ENCODE measurements around the gene CCL23.

GRCh38 chr17:36017697-36018337 is at the start of gene CCL23:
Gene CCL23 (minus strand): TSS chr17:36017972.
- RRBS, result no CpG with 5 or more reads among the region's 7 CpGs

DNA sequence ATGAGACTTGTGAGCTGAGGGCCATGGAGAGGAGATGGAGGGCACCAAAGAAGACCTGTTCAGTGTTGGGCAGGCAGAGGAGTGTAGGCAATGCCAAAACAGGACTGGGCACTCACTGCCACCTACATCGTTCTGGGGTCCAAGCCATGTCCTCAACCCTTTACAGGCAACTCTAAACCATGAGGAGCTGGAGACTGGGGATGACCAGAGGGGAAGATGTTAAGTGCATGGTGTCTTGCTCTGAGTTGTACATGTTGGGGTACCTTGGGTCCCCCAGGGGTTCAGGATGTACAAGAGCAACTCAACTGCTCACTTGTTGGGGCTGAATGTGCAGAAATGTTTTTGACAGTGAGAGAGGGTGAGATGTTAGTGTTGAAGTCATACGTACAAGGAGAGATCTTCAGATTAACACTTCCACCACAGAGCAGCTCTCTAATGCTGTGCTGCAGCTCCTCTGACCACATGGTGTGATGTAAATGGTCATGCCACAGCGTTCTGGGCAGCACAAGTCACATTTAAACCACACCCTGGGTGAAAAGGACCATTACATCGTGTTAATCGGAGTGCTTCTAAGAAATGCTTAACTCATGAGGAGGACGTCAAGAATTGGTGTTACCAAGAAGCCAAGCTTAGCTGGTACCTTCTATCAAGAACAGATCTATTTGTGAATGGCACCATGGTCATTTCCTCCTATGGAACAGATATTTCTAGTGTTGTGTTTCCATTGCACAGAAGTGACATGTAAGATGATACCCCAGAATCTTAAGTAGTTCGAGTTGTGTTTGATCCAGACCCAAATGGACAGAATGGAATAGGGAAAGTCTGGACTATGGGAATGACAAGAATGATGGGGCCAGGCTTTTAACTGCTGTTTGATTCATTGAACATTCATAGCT is 2.5 kb downstream of the CCL18 start:
- RRBS, result no CpG with 5 or more reads among the region's 7 CpGs

GRCh38 chr17:36127153-36127881 is 23.7 kb downstream of the CCL4 start:
- RRBS, result no CpG with 5 or more reads among the region's 8 CpGs

DNA sequence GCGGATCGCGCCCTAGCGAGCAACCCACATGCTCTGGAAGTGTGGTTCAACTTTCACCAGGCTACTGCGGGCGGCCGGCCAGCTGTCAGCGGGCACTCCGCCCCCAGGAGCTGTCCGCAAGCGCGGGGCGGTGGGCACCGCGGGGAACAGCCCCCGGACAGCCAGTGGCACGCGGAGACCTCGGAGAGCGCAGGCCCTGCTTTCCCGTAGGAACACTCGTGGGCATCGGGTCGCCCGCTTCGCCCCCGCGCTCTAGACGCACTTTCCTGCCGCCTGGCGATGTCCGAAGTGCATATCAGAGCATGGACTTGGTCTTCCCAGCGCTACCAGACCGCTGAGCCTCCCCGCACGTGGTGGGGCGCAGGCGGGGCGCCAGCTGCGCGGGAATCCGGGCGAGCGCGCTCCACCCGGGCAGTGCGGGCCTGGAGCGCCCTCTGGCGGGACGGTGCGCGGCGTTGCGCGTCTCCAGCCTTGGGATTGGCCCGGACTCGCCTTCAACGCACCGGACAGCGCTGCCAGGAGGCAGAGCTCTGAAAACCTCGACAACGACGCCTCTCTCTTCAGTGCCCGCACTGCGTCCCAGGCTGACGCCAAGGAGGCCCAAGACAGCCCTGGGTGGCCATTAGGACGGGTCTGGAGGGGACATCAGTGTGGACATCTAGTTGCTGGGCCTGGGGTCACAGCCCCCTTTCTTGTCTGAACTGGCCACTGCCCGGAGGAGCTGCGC is 3.6 kb upstream of the ZNHIT3 start:
- RRBS, result no CpG with 5 or more reads among the region's 69 CpGs

- RRBS, result no CpG with 5 or more reads among the region's 15 CpGs
These were observed 3.1 kb downstream of the DHRS11 start for GRCh38 chr17:36594481-36595382.

- RRBS, result no CpG with 5 or more reads among the region's 89 CpGs
These were observed 129.0 kb upstream of the LHX1 start for GRCh38 chr17:36807990-36808930.

- RRBS, result no CpG with 5 or more reads among the region's 19 CpGs
These were observed 3.0 kb downstream of the LHX1 start for GRCh38 chr17:36940242-36940630.

DNA sequence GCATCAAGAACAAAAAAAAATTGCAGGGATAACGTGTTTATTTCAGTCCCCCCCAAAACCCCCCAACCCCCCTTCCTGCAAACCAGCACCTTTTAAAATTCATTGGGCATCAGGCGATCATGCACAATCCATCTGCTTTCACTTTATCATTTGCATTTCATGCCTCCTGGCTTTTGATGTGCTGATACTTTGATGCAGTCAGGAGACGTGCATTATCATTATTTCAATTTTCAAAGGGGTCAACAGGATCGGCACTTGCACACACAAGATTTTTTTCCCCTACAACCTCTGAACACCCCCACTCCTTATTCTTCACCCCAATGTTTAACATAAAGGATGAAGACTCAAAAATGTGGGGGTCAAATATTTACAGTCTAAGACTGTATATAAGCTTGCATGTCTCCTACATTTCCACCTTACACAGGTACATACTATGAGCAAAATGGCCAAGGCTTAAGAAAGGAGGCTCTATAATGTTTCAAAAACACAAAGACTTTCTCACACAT is 198.1 kb downstream of the AATF start:
- RRBS, result no CpG with 5 or more reads among the region's 4 CpGs

DNA sequence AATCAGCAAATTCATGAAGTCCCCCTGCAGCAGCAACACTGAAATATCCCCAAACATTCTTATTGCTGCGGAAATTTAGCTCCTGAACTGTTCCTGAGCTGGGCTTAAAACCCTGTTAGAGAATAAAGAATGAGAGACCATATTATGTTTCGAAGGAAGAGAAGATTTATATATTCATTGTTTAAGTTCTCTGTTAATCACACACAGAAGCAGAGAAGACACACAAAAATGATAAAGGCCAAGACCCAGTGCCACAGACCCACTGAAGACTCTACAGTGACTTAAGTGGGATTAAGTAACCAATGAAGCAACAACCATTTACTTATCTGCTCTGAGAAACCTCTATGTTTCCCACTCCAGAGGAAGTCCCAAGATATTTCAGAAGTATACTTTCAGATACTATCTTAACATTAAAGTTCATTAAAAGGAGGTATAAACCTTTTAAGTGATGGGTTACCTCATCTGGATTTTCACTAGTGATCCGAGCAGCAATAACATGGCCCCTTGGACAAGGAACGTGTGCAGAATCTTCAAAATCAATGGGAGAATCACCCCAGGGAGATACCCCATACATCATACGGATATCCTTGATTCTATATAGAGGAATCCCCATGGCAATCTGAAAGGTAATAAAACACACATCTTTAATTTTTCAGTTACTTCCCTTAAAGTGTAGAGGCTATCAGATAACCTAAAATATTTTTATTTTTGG is 117.9 kb upstream of the C17orf78 start:
- RRBS, result no CpG with 5 or more reads among the region's 5 CpGs

- RRBS, result no CpG with 5 or more reads among the region's 62 CpGs
These were observed 512 bp downstream of the DUSP14 start for GRCh38 chr17:37489983-37490823.

GRCh38 chr17:37610308-37611486 is 1.5 kb upstream of the SYNRG start:
- RRBS, result no CpG with 5 or more reads among the region's 5 CpGs

DNA sequence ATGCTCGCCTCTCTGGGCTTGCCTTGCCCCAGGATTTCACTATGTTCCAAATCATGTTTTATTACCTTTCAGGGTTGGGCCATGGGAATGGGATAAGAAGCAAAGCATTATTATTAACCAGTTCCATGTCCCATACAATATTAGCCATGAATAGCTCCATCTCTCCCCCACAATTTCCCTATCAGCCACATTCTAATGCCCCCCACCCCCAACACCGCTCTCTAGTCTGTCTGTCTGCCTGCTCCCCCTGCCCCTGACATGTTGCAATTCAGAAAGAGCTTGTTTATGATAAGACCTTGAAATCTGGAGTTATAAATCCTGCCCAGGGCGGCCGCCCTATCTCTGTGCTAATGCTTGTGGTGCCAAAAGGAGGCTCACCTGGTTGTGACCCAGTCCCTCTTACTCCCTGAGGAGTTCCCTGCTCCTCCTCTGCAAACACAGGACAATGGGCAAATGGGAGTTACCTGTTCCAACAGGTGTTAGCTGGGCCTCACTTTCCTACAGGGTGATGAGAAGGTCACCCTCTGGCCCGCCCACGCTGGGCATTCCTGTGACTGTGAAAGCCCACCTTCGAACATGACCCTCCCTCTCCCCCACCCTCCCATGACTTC is 28.0 kb upstream of the DDX52 start:
- RRBS, result no CpG with 5 or more reads among the region's 7 CpGs

DNA sequence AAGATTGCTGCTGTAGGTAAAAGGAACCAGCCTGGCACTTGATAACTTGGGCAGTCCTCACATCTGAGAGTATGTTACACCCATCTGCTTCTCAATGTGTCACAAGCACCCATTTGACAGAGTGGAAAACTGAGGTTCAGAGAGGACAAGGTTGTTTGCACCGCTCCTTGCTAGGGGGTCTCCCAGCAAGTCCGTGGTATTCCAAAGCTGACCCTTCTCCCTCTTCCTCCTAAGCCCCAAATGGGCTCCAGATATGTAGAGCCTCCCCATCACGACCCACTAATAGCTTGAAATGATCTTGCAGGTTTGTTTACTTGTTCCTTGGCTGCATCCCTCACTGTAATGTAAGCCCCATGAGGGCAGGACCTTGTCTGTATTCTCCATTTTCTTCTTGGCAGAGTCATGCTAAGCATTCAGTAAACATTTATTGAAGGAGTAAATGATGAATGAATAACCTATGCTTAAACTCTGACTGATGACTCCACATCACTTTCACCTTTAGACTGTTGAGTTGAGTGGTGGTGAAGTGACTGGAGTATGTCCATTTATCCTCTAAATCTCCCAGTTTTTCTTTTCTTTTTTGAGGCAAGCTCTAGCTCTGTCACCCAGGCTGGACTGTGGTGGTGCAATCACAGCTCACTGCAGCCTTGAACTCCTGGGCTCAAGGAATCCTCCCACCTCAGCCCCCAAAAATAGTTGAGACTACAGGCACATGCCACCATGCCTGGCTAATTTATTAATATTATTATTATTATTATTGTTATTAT is 26.3 kb downstream of the HNF1B start:
- RRBS, result no CpG with 5 or more reads among the region's 3 CpGs

DNA sequence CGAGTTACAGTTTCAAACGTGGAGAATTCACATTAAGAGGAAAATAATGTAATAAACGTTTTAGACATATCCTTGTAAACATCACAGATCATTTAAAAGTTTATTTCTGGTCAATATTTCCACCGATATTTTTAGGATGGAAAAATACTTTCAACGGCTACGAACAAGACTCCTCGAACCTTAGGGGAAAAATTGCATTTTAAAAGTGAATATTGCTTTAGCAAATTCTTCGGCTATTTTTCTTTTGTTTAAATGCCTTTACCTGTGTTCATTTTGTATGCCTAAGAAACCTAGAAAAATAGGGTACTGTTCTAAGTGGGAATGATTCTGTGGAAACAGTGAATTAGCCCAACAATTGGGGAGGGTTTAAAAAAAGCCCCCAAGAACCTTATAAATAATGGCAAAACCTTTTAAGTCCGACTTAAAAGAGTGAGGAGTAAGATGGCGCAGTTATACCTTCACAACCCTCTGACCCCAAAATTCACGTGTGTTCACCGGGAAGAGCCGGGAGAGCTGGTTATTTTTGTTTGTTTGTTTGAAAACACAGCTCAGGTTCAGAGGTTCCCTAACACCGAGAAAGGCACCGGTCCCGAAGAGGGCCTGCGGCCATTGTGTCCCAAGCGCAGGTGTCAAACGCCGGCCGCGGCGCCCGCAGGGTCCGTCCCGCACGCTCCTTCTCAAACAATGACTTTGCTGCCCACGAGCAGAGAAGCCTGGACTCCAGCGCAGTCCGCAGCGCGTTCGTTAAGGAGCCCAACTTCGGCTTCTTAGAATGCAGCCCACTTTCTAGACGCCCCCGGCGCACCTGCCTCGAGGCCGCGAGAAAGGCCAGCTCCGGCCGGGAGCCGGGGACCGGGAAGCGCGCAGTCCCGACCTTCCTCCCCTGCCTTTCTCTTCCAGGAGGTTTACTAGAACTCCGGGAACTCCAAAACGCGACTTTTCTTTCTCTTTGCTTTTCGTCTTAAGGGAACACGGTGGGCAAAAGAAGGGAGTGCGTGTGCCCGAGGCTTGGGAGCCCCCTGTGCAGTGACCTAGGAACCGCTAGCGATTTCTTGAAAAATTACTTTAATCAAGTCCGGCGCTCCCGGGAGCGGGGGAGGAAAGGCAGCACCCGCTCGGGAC is 3.0 kb downstream of the HNF1B start:
- RRBS, result no CpG with 5 or more reads among the region's 62 CpGs

- RRBS, result no CpG with 5 or more reads among the region's 44 CpGs
These were observed 1.4 kb downstream of the HNF1B start for GRCh38 chr17:37743394-37743992.

DNA sequence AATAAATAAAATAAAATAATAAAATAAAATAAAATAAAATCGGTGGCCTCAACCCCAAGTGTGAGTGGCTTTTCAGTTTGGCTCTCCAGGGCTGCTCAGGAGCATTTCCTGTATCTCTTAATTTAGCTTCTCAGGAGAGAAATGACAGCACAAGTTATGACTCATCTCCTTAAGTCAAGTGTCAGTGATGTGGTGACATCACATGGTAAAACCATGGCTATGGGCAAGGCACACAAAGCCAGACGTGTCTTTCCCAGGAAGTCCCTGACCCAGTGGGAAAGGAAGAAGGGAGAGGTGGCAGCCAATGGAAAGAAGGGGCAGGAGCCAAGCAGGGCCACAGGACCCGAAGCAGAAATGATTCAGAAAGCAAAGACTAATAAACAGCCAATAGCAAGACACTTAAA is 75.1 kb upstream of the TBC1D3K start:
- RRBS, result no CpG with 5 or more reads among the region's 3 CpGs

GRCh38 chr17:37884438-37884927 is 39.7 kb upstream of the TBC1D3K start:
- RRBS, result no CpG with 5 or more reads among the region's 7 CpGs

- RRBS, result no CpG with 5 or more reads among the region's 21 CpGs
These were observed 41.8 kb downstream of the SRCIN1 start for GRCh38 chr17:38563880-38564389.

DNA sequence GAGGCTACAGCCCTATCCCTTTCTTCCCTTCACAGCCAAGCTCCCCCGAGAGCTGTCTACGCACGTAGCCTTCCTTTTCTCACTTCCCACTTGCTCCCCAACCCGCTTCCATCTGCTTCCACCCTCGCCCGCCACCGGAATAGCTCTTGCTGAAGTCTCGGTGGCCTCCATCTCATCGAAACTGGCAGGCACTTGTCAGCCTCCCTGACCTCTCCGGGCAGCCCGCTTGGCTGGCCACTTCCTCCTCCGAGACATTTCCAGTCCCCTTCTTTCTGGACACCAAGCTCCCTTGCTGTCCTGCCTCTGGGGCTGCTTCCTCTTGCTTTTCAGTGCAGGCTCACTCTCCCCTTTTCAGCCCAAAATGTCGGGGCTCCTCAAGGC is 10.8 kb upstream of the EPOP start:
- RRBS, result no CpG with 5 or more reads among the region's 13 CpGs

DNA sequence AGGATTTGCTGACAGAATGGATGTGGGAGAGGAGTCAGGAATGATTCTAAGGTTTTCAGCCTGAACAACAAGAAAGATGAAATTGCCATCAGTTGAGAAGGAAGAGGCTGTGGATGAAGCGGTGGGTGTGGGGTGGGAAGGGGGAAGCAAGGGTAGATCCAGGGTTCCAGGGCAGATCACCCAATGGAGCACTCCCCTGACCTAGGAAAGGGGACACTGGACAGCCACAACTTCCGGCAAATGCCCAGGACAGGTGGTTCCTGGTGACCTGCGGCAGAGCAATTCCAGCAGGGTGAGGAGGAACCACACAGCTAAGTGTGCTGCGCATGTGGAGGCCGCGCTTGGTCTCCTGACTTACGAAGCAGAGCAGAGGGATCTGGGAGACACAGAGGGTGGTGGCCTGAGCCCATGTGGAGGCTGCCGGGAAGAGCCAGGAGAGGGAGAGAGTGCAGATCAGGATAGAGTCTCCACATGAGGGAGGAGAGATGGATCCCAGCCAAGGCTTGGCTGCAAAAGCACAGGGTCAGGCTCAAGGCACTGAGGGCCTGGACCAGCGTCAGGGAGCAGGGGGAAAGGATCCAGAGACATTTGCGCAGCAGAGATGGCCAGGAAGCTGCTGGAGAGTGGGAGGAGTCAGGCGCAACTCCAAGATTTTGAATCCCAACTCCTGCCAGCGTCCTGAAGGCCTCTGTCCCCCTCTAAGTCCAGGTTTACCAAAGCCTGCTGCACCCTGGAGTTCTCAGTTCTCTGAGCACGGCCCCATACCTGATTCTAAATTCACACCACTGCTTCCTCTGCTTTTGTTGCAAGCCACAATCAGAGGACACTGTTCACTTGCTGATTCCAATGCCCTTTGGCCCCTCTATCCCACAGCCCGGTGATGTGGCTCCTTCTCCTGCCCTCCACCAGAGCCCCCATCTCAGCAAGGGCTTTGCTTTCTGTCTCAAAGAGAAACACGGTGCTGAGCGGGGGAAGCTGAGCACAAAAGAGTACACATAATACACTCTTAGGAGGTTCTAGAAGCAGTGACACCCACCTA is 11.3 kb upstream of the MLLT6 start:
- RRBS, result no CpG with 5 or more reads among the region's 16 CpGs